ENCODE results near the genes SLC36A1 and CNOT8.

GRCh38 chr5:151447144-151447978, at the start of gene SLC36A1:
Gene SLC36A1, plus strand, starts transcription at chr5:151447603.
- PRO-cap, result unidirectional peak, plus-strand start at chr5:151447627

GRCh38 chr5:151454040-151454633, 6.7 kb downstream of the SLC36A1 start:
- PRO-cap, result no peak

DNA sequence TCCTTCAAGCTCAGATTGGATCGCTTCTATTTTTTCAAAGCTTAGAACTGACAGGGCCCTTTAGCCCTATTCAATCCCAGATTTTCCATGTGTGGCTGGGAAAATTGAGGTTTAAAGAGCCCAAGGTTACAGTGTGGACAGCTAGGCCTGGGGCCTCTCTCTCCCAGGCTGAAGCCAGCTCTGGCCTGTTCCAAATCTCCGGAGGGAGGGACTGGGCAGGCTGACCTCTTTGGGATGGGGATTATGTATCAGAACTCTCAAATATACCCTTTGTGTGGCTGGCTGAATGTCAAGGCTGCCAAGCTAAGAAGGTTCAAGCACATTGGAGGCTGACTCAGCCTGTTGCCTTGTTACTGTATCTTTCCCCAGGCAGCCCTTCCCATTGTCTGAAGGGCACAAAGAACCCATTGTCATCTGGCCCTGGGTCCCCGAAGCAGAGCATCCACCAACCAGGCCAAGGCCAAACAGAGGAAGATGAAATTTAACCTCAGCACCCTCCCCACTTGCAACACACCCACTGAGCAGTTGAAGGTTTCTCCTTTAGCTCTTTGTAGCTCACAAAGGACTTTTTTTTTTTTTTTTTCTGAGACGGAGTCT, 7.3 kb upstream of the SPARC start:
- PRO-cap, result no peak

GRCh38 chr5:151745057-151745738, 13.2 kb downstream of the ATOX1 start:
- PRO-cap, result no peak

DNA sequence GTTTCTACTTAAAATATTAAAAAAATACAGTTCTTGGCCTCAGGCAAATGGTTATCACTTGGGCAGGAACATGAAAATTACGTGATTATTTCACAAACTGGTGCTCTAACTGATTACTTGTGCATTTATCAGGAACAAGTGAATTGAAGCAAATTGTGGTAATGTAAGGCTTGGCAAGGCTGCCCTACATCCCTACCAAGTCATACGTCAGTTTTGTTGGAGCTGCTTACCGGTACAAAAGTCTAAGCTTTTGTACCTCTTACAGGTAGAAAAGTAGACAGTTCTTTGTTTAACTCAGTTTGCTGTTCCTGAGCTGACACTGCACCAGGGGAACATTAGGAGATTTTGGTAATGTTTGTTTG, 2.2 kb downstream of the G3BP1 start:
- PRO-cap, result no peak

GRCh38 chr5:153516309-153517001, 26.0 kb downstream of the GRIA1 start:
- PRO-cap, result no peak

DNA sequence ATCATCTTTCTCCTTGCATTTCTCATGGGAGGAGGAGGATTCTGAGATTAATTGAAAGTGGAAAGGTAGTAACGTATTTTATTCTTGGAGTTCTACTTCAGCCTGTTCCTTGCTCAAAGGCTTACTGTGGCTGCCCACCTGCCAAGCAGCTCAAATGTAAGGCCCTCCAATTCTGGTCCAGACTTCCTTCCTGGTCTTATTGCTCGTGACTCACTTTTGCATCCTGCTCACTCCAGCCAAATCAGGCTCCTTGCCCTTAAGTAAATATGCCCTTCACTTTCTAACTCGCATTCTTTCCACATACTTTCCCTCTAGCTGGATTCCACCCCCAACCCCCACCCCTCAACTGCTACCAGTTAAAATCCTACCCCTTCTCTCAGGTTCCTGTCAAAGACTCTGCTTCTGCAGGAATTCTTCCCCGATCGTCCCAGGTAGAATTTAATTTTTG, 96.6 kb downstream of the GALNT10 start:
- PRO-cap, result no peak

DNA sequence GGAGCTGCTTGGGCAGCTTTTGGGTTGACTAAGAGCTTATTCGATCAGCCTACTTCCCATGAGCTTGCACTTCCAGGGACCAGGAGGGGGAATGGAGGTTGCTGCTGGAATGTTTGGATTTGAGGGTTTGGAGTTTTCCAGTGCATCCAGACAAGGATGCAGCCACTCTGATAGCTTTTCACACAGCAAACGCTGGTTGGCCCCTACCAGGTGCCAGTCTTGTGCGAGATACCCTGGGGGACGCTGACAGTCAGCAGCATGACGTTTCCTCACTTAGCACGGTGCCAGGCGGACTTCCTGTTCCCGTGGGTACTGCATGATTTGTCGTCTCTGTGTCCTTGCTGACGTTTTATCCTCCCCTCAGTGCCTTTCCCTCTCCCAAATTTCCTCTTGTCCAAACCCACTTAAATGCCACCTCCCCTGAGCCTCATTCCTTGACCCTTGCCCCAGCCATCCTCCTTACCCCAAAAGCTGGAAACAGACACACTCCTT, 60.7 kb upstream of the SAP30L start:
- PRO-cap, result no peak

GRCh38 chr5:154446239-154447264, 755 bp downstream of the SAP30L start:
- PRO-cap, result unidirectional peak, minus-strand start at chr5:154446923

- PRO-cap, result no peak
Measured at GRCh38 chr5:154456323-154457000, 10.7 kb downstream of the SAP30L start.

GRCh38 chr5:154753640-154754229, 1.4 kb upstream of the LARP1 start:
- PRO-cap, result no peak

GRCh38 chr5:154857932-154858896, at the start of gene CNOT8:
Gene CNOT8, plus strand, starts transcription at chr5:154858627.
- PRO-cap, result bidirectional peak, plus-strand start at chr5:154857996, minus-strand start at chr5:154857829; bidirectional peak, plus-strand start at chr5:154858249, minus-strand start at chr5:154858069; bidirectional peak, plus-strand start at chr5:154858517, minus-strand start at chr5:154858396; bidirectional peak, plus-strand start at chr5:154858785, minus-strand start at chr5:154858758

DNA sequence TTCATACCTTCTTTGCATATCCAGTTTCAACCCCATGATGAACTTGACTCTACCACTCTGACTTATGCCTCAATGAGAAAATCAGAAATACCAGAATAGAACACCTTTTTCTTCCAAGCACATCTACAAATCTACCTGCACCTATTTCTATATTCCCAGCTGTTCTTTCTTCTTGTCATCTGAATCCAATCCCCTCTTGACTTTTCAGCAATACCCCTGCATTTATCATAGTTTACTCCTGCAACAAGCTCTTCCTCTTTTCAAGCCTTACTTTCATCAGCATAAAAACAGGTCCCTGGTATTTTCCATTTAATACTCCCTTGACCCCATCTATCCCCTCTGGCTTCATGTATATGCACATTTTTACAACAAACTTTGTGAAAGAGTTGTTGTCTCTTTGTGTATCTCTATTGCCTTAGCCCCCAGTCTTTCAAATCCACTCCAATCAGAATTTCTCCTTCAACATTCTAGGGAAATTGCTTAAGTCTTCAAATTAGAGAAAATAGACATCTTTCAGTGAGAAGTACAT, 3.1 kb downstream of the GEMIN5 start:
- PRO-cap, result no peak

GRCh38 chr5:156271455-156271953, 55.5 kb upstream of the SGCD start:
- PRO-cap, result no peak

DNA sequence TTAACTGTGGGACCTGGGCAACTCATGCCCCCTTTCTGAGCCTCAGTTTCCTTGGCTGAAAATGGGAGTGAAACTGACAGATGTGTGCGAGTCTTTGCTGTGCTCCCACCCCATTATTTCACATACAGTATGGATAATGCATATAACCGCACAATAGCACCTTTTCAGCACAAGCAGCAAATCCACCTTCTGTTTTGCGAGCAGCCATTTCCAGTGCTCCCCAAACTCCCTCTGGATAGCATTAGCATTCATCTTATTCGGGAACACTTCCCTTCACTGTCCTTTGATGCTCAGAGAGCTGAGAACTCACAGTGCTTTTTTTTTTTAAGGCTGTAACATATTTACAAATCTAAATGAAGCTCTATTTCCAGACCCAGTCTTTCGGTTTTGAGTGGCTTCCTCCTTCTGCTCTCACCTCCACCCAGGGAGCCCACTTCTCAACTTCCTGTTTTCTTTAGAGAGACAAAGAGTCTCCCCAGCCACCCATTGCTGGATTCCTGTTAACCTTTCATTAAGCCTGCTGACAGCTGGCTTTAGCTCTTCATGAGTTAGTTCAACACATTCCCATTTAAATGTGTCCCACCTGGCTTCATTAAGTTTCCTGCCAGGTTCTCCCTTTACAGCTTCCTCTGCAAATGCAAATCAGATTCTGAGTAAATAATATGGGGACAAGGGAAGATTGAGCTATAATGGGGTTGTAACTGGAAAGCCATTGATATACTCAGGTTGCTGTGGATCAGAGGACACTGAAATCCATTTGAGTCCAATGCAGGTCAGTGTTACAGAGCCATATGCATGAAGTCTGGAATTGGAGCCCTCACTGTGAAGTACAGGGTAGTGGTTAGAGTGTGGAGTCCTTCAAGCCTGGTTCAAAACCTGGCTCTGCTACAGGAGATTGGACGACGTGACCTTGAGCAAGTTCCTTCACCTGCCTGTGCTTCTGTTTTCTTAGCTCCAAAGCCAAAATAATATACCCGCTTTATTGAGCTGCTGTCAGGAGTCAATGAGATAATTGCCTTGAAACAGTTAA, 48.9 kb downstream of the TIMD4 start:
- PRO-cap, result no peak

DNA sequence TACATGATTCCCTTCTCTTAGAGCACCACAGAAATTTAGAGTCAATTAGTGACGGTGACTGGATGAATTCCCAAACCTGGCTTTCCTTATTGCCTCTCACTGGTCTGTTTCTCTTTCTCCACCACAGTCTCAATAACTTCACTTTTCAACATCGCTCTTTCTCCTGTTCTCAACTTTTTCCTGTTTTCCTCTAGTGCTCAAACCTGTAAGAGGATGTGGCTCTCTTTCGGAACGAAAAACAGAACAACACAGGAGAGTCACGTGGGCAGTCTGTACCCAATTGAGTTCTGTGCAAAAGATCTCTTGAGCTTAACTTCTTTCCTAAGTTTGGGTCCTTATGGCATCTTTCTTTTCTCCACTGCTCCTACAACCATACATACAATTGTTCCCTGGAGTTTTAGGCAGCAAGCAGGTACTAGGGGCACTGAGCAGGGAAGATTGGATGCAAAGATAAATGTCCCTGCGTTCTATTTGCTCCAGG, 8.9 kb downstream of the HAVCR1 start:
- PRO-cap, result no peak

- PRO-cap, result no peak
Measured at GRCh38 chr5:157186108-157187439, 5.9 kb downstream of the ITK start.

DNA sequence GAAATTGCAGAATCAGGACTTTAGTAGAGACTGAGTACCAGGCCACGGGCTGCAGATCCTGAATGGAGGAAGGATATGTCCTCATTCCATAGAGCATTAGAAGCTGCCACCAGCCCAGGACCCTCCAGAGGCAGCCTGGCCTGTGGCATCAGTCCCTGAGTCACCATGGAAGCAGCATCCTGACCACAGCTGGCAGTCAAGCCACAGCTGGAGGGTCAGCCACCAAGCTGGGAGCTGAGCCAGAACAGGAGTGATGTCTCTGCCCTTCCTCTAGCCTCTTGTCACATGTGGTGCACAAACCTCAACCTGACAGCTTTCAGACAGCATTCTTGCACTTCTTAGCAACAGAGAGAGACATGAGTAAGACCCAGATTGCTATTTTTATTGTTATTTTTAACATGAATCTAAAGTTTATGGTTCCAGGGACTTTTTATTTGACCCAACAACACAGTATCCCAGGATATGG, 13.2 kb upstream of the CYFIP2 start:
- PRO-cap, result no peak

DNA sequence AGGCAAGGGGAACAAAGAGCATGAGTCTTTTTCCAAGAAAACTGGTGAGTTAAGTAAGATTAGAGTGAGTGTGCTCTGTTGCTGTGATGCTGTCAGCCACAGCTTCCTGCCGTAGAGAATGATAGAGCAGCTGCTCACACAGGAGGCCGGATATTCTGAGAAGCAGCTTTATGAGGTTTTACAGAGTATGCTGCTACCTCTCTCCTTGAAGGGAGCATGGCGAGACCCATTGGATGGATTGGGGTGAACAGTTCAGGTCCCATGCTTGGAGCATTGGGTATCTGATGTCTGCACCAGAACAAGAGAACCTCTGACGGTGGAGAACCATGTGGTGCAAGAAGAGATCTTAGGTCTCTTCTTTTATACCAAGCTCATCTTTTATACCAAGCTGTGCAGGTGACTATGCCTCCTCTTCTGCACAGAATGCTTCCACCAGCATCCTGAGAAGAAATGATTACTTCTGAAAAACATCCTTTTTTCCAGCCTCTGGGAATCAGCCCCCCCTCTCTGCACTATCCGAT, 12.7 kb upstream of the CYFIP2 start:
- PRO-cap, result no peak

DNA sequence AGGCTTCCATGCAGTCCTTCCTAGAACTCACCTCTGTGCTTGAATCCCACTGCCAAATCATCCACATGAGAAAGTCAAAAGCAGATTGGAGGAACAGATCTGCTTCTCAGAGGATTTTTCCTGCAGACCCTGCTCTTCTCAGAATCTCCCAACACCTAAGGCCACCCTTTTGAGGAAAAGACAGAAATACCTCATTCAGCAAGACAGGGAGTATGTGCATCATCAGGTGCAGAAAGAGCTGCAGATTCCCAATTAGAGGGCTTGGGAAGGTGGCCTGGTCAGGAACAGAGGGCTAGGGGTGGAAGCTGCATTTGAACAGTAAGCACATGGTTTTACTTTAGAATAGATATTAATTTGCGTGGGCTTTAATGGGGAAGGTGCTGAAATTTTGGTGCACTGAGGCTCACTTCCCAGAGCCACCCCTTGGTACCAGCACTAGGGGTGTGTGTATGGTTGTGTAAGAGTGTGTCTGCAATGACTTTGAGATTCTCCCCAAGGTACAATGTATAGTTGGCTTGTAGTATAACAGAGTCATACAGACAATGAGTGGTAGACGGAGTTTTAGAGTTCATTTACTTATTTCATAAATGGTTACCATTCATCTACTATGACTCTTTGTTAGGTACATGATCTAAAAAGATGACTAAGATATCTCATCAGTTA, 9.3 kb upstream of the CYFIP2 start:
- PRO-cap, result no peak

All from SUDHL5 (cell line).